ENCODE results near the gene FBXO28.

DNA sequence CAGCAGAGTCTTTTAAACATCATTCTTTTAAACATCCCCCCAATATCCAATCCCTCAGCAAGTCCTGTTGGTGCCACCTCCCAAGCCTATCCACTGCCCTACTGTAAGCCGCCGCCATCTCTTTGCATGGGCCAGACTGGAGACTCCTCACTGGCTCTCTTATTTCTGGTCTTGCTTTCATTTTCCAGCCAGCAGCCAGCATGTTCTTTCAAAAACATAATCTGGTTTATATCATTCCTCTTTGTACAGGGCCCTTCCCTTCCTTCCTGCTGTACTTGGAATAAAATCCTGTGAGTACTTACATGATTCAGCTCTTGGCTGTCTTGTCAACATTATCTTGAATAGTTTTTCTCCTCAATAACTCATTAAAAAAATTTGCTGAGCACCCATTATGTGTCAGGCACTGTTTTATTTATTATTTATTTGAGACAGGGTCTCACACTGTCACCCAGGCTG lies 28.2 kb downstream of the TLR5 start:
- PRO-cap: no peak
- RAMPAGE, long total RNA, 4 experiments: no peak in any of the 4 experiments

GRCh38 chr1:223143699-223144314 lies 759 bp upstream of the TLR5 start:
- PRO-cap: unidirectional peak, plus-strand start at chr1:223144046
- RAMPAGE, long total RNA, 4 experiments: no peak in any of the 4 experiments

- PRO-cap: no peak
- RAMPAGE, long total RNA, 4 experiments: no peak in any of the 4 experiments
Measured at GRCh38 chr1:223175367-223176134, 32.5 kb upstream of the TLR5 start.

- PRO-cap: bidirectional peak, plus-strand start at chr1:223181081, minus-strand start at chr1:223180910
- RAMPAGE, long total RNA, 4 experiments: no peak in any of the 4 experiments
Measured at GRCh38 chr1:223180605-223181500, 37.8 kb upstream of the TLR5 start.

- PRO-cap: no peak
- RAMPAGE, long total RNA, 4 experiments: no peak in any of the 4 experiments
Measured at GRCh38 chr1:223487795-223488275, 94.6 kb downstream of the CCDC185 start.

- PRO-cap: no peak
- RAMPAGE, long total RNA, 4 experiments: no peak in any of the 4 experiments
Measured at GRCh38 chr1:223504561-223505115, 111.4 kb downstream of the CCDC185 start.

DNA sequence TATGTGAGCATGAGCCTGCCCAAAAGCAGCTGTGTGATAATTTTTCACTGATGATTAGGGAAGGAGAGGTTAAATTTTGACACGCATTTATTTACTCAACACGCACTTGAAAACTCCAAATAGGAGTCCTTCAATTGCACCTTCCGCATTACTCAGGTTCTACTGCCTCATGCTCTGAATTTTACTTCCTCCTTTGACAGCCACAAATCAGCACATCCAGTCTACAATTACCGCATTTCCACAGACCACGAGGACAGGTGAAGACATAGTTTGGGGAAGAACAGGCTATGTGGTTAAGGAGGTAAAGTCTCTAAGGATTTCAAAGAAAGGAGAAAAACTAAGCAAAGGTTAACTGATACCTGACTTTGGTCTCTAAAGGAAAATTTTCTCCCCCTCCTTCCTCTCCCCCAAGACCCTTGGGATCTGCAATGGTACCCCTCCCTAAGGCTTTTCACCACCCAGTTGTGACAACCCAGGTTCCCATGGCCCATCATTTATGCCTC lies 2.5 kb downstream of the CAPN8 start:
- PRO-cap: no peak
- RAMPAGE, long total RNA, 4 experiments: no peak in any of the 4 experiments

GRCh38 chr1:223705950-223706922 lies 6.1 kb upstream of the CAPN2 start:
- PRO-cap: no peak
- RAMPAGE, long total RNA, 4 experiments: no peak in any of the 4 experiments

GRCh38 chr1:223774690-223775198 lies 62.4 kb downstream of the CAPN2 start:
- PRO-cap: no peak
- RAMPAGE, long total RNA, 4 experiments: no peak in any of the 4 experiments

- PRO-cap: no peak
- RAMPAGE, long total RNA, 4 experiments: no peak in any of the 4 experiments
Measured at GRCh38 chr1:223775212-223775932, 63.0 kb downstream of the CAPN2 start.

DNA sequence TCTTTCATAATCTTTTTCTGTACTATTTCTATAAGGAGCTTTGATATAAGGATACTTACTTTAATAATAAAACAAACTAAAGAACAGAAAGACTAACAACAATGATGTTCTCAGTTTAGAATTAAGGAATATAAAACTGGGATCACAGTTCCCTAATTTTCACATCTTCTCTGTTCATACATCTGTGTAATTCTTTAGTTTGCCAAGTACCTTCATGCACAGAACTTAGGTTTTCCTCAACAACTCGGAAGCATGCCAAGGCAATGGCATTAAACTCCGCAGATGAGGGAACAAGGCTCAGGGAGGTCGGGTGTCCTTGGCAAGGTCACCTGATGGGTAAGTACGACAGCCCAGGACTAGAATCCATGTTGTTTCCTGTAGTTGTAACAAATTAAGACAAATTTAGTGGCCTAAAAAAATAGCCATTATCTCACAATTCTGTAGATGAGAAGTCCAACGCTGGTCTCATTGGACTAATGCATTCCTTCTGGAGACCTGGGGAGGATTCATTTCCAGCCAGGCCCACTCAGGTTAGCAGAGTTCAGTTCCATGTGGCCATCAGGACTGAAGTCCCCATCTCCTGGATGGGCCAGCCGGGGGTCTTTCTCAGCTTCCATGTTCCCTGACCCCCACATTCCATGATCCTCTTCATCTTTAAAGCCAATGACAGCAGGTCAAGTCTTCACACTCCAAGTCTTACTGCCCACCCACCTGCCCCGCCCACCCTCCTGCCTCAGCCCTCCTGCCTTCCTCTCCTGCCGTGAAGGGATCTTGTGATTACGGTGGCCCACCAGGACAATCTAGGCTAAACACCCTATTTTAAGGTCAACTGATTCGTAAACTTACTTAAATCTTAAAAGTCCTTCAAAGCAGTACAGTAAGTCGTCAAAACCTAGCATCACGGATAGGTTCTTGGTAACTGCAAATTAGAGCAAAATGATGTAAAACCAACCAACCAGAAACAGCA lies 66.2 kb downstream of the CAPN2 start:
- PRO-cap: no peak
- RAMPAGE, long total RNA, 4 experiments: no peak in any of the 4 experiments

GRCh38 chr1:223795465-223796692 lies 49.9 kb downstream of the TP53BP2 start:
- PRO-cap: no peak
- RAMPAGE, long total RNA, 4 experiments: no peak in any of the 4 experiments

GRCh38 chr1:223827072-223827768 lies 18.5 kb downstream of the TP53BP2 start:
- PRO-cap: no peak
- RAMPAGE, long total RNA, 4 experiments: no peak in any of the 4 experiments

DNA sequence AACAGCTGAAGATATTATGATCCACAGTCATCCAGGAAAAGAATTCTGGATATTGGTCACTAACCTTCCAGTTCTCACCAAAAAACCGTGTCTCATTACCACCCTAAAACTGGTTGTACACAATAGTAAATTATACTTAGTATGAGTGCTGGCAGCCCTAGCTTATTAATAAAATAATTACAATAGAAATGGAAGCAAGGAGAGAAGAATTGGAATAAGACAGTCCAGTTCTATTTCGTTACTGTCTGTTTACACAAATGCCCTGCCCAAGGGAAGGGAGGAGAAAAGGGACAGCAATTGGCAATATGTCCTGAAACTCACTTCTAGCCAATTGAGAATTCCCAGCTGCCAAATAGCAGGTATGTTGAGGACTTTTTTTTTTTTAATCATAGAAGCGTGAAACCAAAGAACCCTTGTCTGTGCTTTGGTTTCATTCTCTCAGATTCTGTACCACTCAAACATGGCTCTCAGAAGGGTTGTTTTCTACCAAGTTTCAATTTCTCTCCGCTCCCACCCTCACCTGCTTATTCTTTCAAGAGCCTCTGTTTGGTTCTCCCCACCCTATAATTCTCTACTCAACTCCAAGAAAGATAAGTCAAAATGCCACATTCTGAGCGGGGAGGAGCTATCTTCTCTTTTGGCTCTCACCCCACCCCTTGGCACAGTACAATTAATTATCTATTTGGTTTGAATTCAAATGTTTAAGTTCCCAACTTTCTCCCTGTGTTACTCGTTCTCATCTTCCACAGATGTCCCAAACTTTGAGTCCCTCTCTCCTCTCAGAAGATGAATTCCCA lies 3.6 kb upstream of the TP53BP2 start:
- PRO-cap: no peak
- RAMPAGE, long total RNA, 4 experiments: no peak in any of the 4 experiments

DNA sequence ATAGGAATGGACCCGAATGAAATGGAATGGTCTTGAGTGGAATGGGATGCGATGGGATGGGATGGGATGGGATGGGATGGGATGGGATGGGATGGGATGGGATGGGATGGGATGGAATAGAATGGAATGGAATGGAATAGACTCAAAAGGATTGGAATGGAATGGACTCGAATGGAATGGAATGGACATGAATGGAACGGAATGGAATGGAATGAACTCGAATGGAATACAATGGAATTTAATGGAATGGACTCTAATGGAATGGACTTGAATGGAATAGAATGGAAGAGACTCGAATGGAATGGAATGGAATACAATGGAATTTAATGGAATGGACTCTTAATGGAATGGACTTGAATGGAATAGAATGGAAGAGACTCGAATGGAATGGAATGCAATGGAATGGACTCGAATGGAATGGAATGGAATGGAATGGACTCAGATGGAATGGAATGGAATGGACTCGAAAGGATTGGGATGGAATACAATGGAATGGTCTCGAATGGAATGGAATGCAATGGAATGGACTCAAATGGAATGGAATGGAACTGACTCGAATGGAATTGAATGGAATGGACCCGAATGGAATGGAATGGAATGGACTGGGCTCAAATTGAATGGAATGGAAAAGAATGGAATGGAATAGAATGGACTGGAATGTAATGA lies 98.8 kb upstream of the FBXO28 start:
- PRO-cap: no peak
- RAMPAGE, long total RNA, 4 experiments: no peak in any of the 4 experiments

DNA sequence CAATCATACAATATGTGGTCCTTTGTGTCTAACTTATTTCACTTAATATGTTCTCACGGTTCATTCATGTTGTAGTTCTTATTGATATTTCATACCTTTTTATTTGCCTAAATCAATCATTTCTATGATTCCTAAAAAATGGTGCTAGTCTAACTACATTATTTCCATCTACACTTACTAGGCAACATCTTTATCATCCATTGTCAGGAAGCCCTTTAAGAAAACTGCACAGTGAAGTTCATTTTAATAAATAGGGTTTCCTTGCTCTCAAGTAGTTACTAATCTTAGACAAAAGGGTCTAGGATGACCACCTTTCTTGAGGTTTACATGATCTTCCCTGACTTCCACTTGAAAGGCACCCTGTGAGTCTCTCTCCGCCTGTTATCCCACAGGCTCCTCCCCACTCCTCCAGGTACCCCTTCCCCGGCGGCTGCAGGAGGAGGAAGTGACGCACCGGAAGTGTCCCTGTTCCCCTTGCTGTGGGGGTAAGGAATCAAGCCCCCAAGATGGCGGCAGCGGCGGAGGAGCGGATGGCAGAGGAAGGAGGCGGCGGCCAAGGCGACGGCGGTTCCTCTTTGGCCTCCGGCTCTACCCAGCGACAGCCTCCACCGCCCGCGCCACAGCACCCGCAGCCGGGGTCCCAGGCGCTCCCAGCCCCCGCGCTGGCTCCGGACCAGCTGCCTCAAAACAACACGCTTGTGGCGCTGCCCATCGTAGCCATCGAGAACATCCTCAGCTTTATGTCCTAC lies at the start of gene FBXO28:
Gene FBXO28, plus strand, starts transcription at position 488 of the 749 bp plus-strand sequence.
- PRO-cap: bidirectional peak, plus-strand start at position 496 of the sequence, minus-strand start at position 388 of the sequence
- RAMPAGE, long total RNA, 4 experiments: start-site peak on the plus strand in 2 of 4 experiments, centred at positions 476 to 478 of the sequence, 29 to 272 reads per replicate

GRCh38 chr1:224333884-224334899 lies 4.2 kb upstream of the NVL start:
- PRO-cap: no peak
- RAMPAGE, long total RNA, 4 experiments: no peak in any of the 4 experiments

GRCh38 chr1:224418749-224419497 lies 15.7 kb downstream of the WDR26 start:
- PRO-cap: no peak
- RAMPAGE, long total RNA, 4 experiments: no peak in any of the 4 experiments

DNA sequence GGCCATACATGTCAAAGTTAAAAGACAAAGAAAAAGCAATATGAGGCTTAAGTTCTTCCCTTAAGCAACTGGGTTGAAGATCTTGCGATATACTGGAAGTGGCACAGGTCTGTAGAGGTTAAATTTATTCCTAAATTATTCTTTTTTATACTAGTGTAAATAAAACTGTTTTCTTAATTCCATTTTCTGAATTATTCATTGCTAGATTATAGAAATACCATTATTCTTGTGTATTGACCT lies 11.8 kb downstream of the WDR26 start:
- PRO-cap: no peak
- RAMPAGE, long total RNA, 4 experiments: no peak in any of the 4 experiments

GRCh38 chr1:224430627-224431238 lies 3.9 kb downstream of the WDR26 start:
- PRO-cap: no peak
- RAMPAGE, long total RNA, 4 experiments: no peak in any of the 4 experiments

All from Peyer's patch (tissue), 4 donors.